ENCODE results near the genes SH3PXD2B and ATP6V0E1.

GRCh38 chr5:172187330-172187549 is 784 bp downstream of the STK10 start:
- CAGE, long polyA plus RNA, result no peak
- RRBS, result no CpG with 5 or more reads among the region's 12 CpGs

GRCh38 chr5:172282284-172282746 is 1.2 kb downstream of the UBTD2 start:
- CAGE, long polyA plus RNA, result no peak
- RRBS, result no CpG with 5 or more reads among the region's 4 CpGs

GRCh38 chr5:172399704-172400347 is 54.5 kb downstream of the SH3PXD2B start:
- CAGE, long polyA plus RNA, result no peak
- RRBS, result no CpG with 5 or more reads among the region's 5 CpGs

DNA sequence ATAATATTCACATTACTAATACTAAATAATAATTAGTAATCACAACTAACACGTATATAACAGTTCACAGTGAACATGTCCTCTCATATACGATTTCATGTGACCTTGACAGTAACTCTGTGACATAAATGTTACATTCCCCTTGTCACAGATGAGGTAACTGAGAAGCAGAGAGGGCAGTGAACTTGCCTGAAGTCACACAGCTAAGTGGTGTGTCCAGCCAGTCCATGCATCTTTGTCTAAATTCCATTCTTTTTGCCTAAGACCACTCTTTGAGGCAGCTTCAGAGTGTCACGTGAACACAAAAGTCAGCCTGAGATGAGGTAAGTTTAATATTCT is 43.6 kb downstream of the SH3PXD2B start:
- CAGE, long polyA plus RNA, result no peak
- RRBS, result no CpG with 5 or more reads among the region's 3 CpGs

- CAGE, long polyA plus RNA, result no peak
- RRBS, result 2% methylated on average over 45 of the region's 137 CpGs
These were observed at the start of gene SH3PXD2B for GRCh38 chr5:172453712-172455078. TSS of gene SH3PXD2B (minus strand) at chr5:172454525.

DNA sequence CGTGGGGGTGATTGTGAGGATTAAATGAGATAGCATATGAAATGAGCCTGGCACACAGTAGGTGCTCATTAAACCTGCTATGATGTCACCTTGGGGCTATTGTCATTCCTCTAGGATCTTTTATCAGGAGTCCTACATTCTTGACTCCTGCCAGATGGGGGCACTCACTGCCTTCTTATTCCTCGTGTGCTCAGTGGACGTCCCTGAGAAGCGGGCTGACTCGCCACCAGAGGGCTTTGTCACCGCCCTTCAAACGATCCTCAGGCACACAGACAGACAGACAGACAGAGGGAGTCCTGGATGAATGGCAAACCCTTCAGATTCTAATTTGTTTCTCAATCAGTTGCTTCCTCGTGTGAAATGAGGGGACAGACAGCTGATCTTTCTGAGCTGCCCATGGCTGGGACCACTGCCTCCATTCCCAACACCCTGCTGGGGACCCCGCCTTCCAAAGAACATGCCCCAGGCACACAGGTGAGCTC is 24.7 kb upstream of the SH3PXD2B start:
- CAGE, long polyA plus RNA, result no peak
- RRBS, result no CpG with 5 or more reads among the region's 9 CpGs

DNA sequence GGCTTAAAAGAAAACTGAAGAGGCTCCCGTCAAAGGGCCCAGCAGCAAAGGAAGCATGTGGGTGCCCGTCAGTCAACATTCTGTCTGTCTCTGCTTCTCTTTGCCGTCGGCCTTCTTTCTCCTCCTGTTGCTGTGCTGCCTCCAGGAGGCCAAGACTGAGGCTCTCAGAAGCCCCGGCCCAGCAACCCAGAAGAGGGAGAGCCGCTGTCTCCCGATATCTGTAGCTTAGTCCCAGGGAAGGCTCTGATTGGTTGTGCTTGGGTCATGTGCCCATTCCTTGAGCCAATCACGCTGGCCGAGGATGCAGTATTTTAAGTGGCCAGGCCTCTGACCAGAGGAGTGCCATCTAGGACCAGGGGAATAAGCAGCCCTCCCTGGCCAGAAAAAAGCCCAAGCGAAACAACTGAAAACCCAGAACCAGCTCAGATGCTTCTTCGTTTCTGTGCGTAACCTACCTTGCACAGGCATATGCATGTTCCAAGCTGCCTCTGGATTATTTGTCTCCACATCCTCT is 67.5 kb upstream of the NEURL1B start:
- CAGE, long polyA plus RNA, result no peak
- RRBS, result no CpG with 5 or more reads among the region's 12 CpGs

- CAGE, long polyA plus RNA, result no peak
- RRBS, result no CpG with 5 or more reads among the region's 17 CpGs
These were observed 24.3 kb upstream of the NEURL1B start for GRCh38 chr5:172616695-172617178.

DNA sequence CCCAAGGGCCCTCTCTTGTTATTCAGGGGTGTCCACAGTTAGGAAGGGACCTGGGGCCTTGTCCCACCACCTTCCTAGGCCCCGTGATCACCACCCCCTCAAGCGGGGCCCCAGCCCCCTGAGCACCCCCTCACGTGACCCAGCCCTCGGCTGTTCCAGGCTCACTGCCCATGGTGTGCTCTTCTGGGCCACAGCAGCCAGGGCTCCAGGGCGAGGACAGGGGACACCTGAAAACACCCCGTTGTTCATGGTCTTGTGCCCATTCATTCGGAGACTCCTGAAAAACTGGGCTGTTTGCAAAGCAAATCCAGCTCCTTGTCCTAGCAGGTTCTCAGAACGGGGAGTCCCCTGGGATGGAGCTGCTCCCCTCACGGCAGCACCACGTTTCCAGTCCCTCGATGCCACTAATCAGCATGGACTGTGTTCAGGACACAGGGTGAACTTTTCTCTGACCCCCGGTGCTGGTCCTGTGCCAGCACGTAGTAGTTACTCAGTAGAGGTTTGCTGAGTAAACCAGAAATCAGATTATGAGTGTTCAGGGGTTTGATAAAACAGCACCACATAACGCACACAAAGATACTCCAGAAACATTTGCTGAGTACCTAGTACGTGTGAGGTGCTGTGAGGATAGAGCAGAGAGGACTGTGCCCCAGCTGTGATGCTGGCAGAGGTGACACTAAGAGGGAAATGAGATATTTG is 49.0 kb downstream of the NEURL1B start:
- CAGE, long polyA plus RNA, result no peak
- RRBS, result no CpG with 5 or more reads among the region's 15 CpGs

DNA sequence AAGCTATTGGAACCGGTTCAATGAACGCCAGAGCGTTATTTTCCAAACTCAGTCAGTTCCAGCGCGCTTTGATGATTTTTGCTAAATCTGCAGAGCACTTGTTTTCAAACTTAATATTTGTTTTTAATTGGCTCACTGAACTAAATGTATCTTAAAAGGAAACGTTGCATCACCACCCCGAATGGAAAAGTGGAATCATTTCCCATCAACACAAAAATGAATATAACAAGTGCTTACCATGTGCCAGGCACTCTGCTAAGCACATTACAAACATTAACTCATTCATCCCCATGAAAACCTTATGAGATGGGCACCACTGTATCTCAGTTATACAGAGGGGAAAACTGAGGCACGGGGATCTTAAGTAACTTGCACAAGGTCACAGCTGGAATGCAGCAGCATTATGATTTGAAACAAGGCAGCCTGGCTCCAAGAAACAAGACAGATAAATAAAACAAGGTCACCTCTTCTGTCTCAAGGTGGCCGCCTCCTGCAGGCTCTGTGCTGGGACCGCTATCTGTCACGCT is 49.1 kb downstream of the DUSP1 start:
- CAGE, long polyA plus RNA, result no peak
- RRBS, result no CpG with 5 or more reads among the region's 11 CpGs

GRCh38 chr5:172774826-172775461 is 3.9 kb upstream of the DUSP1 start:
- CAGE, long polyA plus RNA, result no peak
- RRBS, result no CpG with 5 or more reads among the region's 7 CpGs

DNA sequence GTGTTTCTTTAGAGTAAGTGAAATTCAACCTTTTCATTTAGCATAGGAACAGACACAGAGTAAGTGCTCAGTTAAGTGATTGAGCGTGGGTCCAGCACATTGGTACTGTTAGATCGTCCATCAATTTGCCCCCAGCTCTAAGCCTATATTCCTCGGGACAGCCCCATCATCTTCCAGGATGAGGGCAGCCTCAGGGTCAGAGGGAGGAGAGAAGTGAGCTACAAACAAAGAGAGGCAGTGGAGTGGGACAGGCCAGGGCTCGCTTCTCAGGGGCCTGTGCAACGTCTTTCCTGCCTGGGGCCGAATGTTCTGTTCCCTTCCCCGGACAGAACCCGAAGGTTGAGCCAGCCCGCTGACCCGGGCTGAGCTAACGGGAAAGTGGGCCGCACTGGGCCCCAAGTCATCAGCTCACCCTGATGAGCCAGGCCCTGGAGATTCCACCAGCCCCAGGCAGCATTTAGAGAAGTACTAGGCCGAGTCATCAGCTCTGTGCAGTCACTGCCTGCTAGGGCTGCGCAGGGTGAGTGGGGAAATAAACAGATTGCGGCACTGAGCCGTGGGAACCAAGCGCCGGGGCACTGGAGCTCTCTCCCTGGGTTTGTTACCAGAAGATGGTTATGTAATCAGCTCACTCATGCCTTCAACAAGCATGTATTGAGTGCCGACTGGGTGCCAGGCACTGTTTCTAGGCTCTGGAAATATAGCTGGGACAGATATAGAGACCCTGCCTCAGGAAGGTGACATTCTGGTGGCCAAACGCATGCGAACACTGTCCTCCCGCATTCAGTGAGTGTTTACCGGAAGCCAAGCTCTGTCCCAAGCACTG is 29.1 kb upstream of the DUSP1 start:
- CAGE, long polyA plus RNA, result no peak
- RRBS, result no CpG with 5 or more reads among the region's 23 CpGs

DNA sequence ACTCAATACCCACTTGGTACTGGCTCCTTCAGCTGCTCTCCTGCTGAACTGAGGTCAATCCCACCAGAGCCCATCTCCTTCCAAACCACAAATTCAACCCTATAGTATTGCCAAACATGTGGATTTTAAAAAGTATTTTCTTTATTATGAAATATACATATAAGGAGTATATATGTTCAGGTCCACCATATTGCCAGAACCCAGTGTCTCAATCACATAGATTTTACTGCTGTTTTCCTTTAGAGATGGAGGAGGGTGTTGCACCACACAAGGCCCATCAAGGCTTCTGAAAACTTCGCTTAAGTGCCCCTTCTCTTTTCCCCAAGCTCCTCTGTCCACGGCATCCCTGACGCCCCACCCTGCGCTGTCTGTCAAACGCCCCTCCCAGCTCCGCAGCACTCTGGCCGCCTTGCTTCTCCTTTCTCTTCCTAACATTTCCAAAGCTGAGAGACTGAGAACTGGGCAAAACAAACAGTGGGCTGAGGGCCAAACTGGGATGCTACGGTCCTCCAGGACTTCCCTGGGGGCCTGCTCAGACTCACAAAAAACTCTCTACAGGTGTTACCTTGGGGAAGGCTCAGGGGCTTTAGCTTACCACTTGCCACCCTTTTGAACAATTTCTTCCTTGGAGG is 28.4 kb upstream of the ERGIC1 start:
- CAGE, long polyA plus RNA, result no peak
- RRBS, result no CpG with 5 or more reads among the region's 8 CpGs

- CAGE, long polyA plus RNA, result no peak
- RRBS, result no CpG with 5 or more reads among the region's 3 CpGs
These were observed 12.9 kb downstream of the ERGIC1 start for GRCh38 chr5:172846972-172847235.

DNA sequence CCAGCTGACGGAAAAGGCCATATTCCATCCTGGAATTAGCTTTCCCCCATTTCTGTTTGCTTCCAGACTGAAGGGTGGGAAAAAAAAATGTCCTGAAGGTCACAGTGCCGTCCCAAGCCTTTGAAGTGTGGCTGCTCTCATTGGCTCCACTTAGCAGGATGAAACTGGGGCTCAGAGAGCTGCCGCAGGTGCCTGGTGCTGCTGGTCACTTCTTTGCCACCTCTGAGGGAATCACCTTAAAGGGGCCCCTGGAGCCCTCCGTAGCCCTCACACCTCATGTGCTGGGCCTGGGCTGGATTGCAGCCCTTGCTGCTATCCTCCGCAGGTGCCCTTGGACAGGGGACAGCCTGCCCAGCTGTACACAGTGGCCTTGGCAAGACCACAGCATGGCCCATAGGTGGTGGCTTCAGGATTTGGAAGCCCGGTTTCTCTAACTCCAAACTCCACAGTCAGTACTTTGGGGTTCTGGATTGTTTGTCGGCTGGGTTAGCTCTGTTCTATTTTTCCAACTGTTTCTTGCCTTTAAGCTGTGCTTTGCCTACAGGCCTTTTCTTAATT is 25.4 kb downstream of the ERGIC1 start:
- CAGE, long polyA plus RNA, result no peak
- RRBS, result no CpG with 5 or more reads among the region's 7 CpGs

DNA sequence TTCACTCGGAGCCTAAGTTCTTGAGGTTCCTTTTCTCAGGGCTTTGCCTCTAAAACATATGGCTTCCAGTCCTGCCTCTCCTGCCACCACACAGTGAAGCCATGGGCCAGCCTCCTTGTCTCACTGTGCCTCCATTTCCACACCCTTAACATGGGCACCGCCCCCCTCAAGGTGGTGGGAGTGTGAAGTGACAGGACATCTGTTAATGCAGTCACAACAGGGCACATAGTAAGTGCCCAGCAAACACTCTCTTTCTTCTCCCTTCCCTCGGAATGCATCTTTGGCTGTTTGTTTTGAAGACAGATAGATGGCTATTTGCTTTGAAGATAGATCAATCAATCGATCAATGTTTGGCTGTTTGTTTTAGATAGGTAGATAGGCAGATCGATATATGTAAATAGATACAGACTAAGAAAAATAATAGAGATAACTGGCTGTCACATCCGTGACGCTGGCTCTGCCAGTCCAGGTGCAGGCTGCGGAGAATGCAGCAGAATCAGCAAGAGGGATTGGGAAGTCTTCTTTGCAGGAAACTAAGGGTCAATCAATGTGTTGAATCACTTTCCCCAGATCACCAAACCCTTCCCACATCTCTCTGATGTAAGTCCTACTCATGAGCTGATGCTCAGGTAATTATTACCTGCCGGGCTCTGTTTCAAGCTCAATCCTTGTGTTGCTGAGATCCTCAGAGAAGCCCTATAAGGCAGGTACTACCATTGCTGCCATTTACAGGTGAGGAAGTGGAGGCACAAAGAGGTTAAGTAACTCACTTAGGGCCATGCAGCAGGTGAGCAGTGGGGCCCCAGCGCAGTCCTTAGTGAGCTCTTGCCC is 60.8 kb downstream of the ERGIC1 start:
- CAGE, long polyA plus RNA, result no peak
- RRBS, result no CpG with 5 or more reads among the region's 10 CpGs

DNA sequence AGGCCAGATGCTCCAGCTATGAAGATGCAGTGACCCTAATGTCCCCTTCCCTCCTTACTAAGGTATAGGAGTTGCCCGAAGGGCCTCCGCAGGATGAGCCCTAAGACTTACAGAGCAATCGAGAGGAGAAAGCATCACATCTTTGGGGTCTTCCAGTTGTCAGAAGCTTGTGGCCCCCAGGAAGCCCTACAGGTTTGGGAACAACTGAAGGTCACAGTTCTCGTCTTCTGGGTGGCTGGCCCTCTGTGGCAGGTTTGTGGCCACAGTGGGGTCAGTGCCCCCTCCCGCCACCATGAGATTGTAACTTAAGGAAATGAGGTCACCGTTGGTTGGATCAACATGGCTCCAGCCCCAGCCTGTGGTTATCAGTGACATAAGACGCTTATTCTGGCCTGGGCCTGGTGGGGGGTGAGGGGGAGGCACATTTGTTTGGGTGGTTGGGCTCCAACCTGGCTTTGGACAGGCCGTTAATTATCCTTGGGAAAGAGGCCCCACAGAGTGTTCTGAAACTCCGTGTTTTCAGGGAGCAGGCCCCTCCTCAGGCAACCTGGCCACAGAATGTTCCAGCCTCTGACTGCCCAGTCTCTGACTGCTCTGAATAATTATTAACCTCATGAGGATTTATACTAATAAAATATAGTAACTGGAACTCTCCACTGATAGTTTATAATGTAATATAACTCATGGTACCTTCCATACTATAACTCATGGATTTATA is 58.2 kb upstream of the RPL26L1 start:
- CAGE, long polyA plus RNA, result no peak
- RRBS, result no CpG with 5 or more reads among the region's 9 CpGs

GRCh38 chr5:172983427-172984306 is at the start of gene ATP6V0E1:
TSS of gene ATP6V0E1 (plus strand) at chr5:172983771.
- CAGE, long polyA plus RNA, result start-site peak on the plus strand at chr5:172983785-172983850, 5,302 and 4,529 reads in 2 replicates
- RRBS, result 2% methylated on average over 20 of the region's 55 CpGs

GRCh38 chr5:173163092-173163878 is 19.0 kb downstream of the BNIP1 start:
- CAGE, long polyA plus RNA, result no peak
- RRBS, result no CpG with 5 or more reads among the region's 16 CpGs

- CAGE, long polyA plus RNA, result no peak
- RRBS, result no CpG with 5 or more reads among the region's 8 CpGs
These were observed 25.8 kb downstream of the STC2 start for GRCh38 chr5:173302290-173302985.